HGPS cell (cell line): Measurements from ENCODE around the genes NPSR1 and EEPD1.

- RRBS = no CpG with 5 or more reads among the region's 5 CpGs
Observed at GRCh38 chr7:32527362-32528015, 32.2 kb downstream of the AVL9 start.

DNA sequence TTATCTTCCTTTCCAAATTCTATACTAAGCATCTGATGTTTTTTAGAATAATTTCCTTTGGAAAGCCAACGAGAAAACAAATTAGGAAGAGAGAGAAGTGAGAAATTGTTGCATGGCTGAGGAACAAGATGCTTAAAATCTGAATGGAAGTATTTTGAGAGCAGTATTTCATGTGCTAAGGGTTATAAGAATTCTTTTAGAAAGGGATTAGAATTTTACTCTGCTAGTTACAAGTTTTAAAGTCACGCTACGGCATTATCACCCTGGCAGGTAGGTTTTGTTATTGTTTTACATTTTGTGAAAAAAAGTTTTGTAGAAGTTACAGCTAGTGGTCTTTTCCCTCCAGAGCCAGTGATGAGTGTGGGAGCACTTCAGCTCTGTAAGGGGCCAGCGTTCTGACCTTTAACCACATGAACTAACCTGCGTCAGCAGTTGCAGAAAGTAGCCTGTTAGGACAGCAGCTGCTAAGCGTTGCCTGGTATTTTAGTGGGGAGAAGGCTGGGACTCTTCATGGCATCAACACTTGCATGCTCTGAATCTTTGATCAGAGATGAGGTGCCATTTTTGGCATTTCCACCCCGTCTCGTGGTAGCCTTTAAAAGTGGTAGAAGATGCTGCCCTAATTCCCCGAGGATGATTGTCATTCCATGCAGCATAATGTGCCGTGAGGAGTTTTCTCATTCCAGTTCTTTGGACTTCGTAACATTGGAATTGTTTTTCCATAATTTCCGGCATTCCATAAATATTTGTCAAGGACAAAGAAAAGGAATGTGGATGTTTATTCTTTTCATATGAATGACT lies 92.0 kb downstream of the AVL9 start:
- RRBS = no CpG with 5 or more reads among the region's 12 CpGs

- RRBS = no CpG with 5 or more reads among the region's 8 CpGs
Observed at GRCh38 chr7:32991230-32991834, 34.1 kb downstream of the FKBP9 start.

- RRBS = no CpG with 5 or more reads among the region's 30 CpGs
Observed at GRCh38 chr7:33527058-33527704, 378.2 kb upstream of the BMPER start.

GRCh38 chr7:33630683-33631157 lies 274.6 kb upstream of the BMPER start:
- RRBS = no CpG with 5 or more reads among the region's 2 CpGs

DNA sequence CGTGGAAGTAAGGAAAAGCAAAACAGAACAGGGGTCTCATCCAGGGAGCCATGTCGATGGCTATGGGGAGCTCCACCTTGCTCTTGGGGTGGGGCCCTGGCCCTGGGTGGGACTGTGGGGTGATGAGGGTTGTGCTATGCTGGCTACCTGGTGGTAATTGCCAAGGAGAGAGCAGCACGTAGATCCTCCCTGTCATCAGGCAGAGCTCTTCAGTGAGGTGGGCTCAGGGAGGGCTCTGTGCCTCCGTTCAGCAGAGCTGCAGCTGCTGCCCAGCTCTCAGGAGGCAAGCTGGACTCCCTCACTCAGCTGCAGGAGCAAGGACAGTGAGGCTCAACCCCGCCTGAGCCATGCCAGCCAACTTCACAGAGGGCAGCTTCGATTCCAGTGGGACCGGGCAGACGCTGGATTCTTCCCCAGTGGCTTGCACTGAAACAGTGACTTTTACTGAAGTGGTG lies at the start of gene NPSR1:
Gene NPSR1, plus strand, starts transcription at position 153 of the 455 bp plus-strand sequence.
- RRBS = no CpG with 5 or more reads among the region's 8 CpGs

- RRBS = no CpG with 5 or more reads among the region's 7 CpGs
Observed at GRCh38 chr7:34748124-34748884, 90.3 kb downstream of the NPSR1 start.

GRCh38 chr7:34821953-34822394 lies 164.0 kb downstream of the NPSR1 start:
- RRBS = 50% methylated on average over 1 of the region's 14 CpGs

- RRBS = no CpG with 5 or more reads among the region's 81 CpGs
Observed at GRCh38 chr7:35185570-35186745, 67.9 kb downstream of the TBX20 start.

DNA sequence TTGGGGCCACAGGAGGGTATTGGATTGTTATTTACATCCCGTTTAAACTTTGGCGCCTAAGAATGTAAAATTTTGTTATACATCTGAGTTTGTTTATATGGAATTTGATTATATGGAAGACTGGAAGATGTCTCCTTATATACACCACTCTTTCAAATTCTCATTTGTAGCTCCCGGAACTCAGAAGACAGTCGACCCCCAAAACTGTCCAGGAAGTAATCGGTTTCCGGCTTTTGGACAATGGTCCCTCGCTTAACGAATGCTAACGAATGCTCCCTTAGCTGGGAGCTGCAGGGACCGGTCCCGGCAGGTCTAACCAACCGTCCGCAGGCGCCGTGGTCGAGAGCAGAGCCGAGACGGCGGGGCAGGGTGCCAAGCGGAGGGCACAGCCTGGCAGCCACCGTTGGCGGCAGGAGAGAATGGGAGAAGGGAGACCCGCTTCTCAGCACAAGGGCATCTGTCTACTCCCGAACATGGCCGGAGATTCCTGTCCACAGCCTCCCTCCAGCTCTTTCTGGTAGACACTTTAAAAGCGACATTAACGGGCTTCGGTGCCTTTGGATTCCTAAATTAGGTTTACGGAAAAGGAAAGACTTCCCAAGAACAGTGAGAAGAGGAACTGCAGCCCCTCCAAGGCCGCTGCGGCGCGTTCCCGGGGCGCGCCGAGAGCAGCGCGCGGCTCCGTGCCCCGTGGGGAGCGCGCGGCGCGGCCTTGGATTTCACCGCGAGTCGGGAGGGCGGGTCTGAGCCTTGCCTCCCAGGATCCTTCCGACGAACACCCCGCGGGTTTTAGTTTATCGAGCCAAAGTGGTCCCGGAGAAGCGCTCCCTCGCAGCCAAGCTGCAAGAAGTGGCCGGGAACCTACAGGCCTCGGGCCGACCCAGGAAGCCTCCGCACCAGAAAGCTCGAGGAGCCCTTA lies 3.5 kb upstream of the TBX20 start:
- RRBS = 11% methylated on average over 10 of the region's 64 CpGs

DNA sequence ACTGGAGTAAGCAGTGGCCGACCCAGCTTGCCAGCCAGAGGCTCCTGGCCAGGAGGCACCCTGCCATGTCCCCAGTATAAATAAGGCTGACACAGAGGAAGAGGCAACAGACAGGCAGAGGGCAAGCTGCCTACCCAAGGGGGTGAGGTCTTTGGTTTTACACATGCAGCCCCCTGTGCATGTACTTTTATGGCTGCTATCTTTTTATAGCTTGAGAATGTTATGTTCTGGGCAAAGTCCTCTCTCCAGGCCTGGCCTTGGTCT lies 102.7 kb upstream of the TBX20 start:
- RRBS = no CpG with 5 or more reads among the region's 1 CpG

DNA sequence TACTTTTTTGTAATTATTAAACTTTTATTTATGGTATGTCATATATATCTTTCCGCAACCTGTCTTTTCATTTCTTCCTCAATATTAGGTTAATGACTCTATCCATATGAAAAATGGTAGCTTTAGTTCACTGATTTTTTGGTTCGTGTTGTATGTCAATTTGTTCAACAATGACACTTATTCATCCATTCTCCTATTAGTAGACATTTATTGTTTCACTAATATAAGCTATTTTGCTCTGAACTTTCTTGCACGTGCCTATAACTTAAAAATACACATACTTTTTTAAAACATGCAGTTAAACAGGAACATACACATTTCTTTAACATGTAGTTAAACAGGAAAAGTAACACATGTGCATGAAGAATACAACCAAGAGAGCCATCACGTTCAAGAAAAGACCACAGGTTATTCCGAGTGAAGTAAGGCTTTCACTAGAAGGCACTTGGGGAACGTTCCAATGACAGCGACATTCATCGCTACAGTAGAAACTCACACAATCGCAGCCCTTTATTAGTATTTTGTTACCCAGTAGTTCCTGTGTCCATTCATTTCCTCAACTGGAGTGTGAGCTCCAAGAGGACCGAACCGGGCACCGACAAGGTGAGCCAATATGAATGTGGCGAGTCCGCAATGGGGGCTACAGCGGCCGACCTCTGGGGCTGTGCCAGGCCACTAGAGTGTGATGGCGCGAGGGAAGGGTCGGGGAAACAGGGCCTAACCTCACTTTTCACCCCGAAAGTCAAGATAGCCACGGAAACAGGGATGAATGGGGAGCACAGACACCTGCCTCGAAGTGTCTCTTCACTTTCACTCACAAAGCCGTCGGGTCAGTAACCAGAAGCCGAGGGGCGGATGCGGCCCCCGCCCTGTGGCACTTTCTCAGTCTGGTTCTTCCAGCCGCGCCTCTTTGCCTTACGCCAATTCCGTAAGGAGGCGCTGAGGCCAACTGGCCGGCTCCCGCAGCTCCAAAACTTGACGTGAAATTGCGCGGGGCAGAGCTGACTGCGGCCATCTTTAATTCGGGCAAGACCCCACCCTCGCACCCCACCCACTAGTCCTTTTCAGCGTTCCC lies 820 bp upstream of the SEPTIN7 start:
- RRBS = no CpG with 5 or more reads among the region's 42 CpGs

DNA sequence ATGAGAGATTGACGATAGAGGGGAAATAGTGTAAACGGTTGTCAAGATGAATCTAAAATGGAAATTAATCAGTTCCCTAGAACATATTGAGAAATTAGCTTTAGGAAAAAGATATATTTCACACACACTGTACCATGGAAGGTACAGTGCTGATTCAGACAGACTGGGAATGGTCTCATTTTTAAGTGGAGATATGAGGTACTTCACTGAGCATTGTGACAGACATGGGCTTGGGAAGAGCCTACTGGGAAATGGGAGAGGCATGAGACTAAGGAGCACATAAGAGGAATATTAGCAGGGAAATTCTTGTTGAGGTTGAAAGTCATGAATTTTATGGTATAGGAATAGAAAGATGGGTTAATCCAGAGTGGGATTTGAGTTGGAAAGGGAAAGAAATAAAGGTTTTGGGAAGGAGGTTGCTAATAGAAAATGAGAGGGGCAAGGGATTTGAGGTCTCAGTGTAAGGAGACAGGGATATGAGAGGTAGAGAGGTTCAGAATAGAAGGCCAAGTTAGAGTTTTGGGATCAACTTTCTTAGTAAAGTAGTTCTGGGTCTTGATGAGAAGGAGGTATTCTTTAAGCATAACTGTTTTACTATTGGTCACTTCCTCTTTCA lies 68.0 kb downstream of the SEPTIN7 start:
- RRBS = no CpG with 5 or more reads among the region's 2 CpGs

DNA sequence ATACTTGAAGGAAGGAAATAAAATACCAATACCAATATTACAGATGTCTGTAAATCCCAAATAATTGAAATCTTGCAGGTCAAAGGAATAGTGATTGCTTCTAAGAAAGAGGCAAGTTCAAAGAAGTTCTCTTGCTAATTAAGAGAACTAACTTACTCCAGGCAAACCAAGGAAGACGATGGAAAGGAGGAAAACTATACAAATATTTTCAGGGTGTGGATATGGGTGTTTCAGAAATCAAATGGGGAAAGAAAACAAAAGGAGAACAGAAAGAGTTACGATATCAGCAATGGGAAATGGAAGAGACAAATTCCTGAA lies 87.0 kb downstream of the SEPTIN7 start:
- RRBS = no CpG with 5 or more reads among the region's 2 CpGs

- RRBS = no CpG with 5 or more reads among the region's 5 CpGs
Observed at GRCh38 chr7:35988130-35988661, 164.9 kb upstream of the EEPD1 start.

DNA sequence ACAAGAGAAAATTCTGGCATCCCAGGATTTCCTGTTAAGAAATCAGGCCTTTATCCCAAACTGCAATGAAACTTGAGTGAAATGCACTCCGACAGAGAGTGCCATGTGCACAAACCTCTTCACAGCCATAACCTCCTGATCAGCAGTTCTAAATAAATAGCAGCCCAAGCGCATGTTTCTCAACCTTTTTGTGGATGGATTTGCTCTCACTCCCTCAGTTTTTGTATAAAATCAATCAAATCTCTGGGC lies 107.7 kb upstream of the EEPD1 start:
- RRBS = no CpG with 5 or more reads among the region's 2 CpGs

- RRBS = no CpG with 5 or more reads among the region's 14 CpGs
Observed at GRCh38 chr7:36092031-36092782, 60.8 kb upstream of the EEPD1 start.

DNA sequence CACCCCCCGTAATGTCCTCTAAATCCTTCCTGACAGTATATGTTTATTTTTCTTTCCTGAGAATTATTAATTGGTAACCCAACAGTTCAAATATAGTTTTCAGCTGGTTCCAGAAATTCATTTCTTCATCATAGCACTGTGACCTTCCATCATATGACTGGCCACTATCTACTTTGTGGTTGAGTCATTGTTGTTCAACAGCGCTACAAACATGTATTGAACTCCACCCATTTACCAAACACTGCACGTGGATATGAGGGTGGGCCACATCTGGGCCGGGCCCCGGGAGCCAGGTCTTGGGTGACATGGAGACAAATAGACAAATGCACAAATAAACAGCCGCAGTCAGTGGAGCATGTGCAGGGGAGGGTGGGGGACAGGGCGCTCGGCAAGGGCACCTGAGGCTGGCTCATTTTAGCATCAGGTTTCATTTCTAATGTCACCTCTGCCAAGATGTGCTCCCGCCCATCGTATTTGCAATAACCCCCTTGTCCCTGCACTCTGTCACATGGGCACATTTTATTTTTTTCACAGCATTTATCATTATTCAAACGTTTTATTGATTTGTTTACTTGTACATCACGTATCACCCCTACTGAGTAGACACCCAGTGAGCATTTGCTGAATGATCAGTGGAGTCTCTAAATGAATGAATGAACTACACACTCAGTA lies 23.9 kb upstream of the EEPD1 start:
- RRBS = no CpG with 5 or more reads among the region's 12 CpGs

- RRBS = 2% methylated on average over 56 of the region's 118 CpGs
Observed at GRCh38 chr7:36152520-36153705, at the start of gene EEPD1. Gene EEPD1, plus strand, starts transcription at chr7:36153254.